Cardiac septum (tissue), 1 donor: ENCODE measurements around a stretch of chr17.

DNA sequence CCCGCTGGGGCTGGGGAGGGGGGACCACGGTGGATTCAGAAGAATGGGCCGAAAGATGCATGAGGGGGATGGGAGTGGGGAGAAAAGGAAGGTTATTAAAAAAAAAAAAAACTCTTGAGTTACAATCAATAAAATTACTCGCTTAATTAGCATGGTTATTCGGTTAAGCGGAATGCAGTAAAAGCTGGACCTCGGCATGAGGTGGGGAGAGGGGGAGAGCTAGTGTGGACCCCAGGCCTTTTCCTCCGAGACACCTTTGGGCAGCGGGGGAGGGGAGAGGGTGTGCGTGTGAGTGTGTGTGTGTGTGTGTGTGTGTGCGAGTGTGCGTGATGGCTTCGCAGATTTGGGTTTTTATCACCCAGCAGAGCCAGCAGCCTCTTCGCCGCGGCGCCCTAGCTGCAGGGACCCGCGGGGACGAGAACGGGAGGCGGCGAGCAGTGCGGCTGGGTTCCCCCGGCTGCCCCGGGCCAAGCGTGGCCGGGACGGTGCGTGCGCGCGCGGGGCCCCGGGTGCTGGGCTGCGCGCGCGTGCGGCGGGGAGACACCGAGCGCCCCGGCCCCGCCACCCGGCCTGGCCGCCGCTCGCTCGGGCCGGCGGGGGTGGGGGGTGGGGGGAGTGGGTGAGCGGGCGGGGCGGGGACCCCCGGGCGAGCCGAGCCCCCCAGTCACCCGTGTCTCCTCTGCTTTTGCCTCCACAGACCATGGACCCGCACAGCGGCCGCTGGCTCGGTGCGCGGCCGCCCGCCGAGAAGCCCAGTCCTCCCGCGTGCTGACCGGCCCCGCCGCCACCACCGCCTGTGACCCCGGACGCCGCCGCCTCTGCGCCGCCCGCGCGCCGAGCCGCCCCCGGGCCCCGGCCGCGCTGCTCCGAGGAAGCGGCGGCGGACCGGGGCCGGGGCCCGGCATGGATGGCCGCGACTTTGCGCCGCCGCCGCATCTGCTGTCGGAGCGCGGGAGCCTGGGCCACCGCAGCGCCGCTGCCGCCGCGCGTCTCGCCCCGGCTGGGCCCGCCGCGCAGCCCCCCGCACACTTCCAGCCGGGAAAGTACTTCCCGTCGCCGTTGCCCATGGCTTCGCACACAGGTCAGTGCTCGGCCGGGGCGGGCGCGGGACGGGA, 3.9 kb downstream of the BAHCC1 start:
- PRO-cap = unidirectional peak, minus-strand start at position 798 of the sequence

DNA sequence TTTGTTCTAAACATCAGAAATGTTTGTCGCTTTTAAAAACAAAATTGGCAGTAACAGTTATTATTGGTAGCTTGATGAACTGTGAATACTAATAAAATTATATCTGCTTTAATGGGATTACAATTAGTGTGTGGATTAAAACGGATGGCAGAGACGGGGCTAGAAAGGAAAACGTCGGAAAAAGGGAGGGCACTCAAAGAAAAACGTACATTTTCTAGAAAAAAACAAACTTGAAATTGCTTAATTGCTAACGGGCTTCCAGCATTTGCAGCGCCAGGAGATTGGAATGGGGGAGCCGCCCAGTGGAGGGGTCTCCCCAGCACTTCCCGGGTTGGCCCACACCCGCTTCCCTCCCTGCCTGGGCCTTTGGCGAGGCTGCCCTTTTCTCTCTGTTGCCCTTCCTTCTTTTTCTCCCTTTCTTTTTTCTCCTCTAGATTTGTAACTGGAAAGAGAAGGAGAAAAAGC, 5.8 kb downstream of the BAHCC1 start:
- PRO-cap = no peak

- PRO-cap = bidirectional peak, plus-strand start at chr17:81488105, minus-strand start at chr17:81487961
Observed at GRCh38 chr17:81487716-81488256, 24.8 kb downstream of the ACTG1 start.

DNA sequence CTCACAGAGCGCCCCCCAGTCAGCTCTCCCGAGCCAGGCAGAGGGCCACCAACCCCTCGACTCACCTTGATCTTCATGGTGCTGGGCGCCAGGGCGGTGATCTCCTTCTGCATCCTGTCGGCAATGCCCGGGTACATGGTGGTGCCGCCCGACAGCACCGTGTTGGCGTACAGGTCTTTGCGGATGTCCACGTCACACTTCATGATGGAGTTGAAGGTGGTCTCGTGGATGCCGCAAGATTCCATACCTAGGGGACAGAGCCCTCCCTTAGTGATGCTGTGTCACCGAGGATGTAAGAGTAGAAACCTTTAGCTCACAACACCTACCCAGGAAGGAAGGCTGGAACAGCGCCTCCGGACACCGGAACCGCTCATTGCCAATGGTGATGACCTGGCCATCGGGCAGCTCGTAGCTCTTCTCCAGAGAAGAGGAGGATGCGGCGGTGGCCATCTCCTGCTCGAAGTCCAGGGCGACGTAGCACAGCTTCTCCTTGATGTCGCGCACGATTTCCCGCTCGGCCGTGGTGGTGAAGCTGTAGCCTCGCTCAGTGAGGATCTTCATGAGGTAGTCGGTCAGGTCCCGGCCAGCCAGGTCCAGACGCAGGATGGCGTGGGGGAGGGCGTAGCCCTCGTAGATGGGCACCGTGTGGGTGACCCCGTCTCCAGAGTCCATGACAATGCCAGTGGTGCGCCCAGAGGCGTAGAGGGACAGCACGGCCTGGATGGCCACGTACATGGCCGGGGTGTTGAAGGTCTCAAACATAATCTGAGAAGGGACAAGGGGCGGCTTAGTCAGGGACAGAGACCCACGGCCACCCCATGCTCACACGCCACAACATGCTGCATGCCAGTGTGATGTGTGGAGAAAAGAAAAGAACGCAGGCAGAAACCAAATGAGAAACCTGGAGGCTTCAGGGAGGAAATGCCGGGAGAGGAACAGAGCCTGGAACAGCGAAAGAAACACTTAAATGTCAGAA, 1.4 kb downstream of the ACTG1 start:
- PRO-cap = no peak

DNA sequence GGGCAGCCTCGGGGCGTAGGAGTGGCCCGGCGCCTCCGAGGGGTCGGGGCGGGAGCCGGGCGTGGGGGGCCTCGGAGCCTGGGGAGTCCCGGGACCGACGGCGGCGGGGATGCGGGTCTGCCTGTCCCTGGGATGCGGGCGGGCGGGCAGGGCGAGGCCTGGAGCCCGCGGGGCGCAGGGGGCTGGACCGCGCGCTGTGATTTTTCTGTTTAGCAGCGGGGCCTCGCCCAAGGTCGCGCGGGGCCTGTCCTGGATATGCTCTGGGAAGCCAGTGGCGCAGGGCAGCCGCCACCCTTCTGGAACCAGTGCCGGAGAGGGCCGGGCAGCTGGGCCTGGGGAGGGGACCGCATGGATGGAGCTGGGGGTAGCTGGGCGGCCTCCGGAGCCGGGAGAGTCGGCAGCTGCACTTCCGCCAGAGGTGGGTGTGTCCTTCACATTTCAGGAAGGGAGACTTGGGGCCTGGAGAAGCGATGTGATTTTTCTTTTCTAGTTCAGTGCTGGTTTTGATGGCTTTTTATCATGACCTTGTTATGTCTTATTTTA, 2.5 kb upstream of the ACTG1 start:
- PRO-cap = bidirectional peak, plus-strand start at position 74 of the sequence, minus-strand start outside the sequence; unidirectional peak, minus-strand start at position 257 of the sequence; unidirectional peak, minus-strand start at position 307 of the sequence; unidirectional peak, minus-strand start at position 354 of the sequence; unidirectional peak, minus-strand start at position 405 of the sequence

- PRO-cap = no peak
Observed at GRCh38 chr17:81519254-81520033, 6.8 kb upstream of the ACTG1 start.

DNA sequence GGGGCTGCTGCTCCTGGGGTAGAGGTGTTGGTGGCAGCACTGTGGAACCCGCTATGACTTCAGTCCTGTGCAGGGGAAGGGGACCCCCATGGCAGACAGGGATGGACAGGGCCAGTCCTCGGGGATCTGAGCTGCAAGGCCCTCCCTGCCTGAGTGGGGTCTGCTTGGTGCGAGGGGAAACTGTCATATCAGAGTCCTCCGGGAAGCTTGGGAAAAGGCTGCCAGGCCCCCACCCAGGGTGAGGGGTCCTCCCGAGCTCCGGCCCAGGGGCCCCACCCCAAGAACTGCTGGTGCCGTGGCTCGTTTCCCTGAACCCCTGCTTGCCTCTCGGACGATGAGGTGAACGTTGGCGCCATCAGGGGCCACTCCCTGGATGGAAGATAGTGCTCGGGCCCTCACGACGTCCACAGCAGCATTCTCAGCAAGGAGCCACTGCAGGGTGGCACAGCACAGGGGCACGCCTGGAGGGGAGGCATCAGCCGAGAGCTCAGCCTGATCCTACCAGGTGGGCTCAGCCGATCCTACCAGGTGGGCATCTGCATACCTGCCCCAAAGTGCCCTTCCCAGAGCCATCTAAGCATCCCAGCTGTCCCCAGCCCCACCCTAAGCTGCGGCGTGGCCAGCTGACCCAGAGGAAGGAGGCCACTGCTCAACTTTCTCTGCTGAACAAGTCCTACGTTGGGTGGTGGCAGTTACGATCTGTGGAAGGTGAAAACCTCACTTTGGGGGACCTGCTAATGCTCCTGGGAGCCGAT, 6.6 kb downstream of the FAAP100 start:
- PRO-cap = no peak

DNA sequence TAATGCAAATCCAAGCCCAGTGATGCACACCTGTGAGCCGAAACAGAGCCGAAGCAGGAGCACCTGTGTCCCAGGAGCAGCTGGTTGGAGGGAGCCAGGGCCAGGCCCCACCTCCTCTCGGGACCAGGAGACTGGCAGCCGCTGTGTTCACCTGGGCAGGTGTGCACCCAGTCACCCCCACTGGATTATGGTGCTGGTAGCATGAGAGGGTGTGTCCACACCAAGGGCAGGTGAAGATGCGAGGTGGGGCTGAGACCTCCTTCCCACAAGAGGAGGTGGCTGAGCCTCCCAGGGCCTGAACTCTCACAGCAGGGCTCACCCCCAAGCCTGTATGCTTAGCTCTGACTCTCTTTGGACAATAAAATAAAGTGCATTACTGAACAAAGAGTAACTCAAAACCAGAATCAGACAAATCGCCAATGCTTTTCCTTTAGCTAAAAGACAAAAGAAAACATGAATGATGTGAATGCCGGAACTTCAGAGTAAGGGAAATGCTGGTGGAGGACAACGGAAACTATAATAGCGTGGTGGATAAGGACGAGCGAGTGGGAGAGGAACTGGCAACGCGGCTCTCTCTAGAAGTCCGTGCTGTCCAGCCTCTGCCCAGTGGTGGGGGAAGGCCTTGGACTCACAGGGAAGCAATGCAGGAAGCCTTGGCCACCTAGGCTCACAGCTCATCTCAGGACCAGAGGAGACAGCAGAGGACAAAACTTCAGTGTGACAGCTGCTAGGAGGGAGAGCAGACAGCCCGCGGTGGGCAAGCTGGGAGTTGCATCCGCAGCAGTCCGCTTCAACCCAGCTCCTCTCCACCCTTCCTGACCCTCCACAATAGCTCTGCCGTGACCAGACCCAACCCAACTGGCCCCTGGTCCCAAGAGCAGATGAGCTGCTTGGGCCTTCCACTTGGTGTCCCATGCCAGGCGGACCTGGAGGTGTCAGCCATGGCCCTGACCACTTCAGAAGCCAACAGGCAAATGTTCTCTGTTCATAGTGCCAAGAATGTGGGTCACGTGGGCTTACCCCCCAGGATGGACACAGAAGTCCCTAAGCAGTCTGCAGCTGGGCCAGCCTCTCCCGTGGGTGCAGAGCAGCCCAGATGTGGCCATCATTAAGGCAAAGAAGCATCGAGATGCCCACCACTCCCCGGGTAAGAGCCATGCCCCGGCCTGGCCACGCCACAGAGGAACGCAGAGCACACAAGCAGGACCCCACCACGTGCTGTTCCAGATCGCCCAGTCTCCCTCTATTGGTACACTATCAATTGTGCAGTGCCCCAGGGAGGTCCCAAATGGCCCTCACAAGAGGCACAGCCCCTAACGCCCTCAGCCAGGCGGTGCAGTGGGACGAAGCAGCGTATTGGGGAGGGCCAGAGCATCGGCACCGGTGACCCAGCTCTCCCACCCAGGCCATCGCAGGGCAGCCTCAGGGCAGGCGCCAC, 5.3 kb upstream of the FAAP100 start:
- PRO-cap = no peak

DNA sequence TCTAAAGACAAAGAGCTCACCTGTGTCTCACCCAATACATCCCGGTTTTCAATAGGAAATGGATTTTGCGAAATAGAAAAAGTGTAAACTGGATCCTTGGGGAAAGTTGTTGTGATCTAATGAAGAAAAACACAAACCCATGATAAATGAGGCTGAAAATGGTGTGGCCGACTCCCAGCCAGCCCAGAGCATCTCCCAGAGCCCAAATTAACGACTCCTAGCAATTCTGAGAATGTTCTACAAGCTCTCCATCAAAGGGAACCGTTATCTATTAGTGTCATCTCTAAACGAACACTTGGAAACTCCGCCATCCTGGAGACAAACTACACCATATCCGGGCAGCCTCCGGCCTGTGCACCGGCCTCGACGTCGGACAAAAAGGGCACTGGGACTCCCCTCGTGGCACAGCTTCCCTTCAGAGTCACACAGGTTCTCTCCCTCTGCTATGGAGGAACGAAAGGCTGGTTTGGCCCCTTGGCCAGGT, 16.9 kb upstream of the FAAP100 start:
- PRO-cap = no peak

DNA sequence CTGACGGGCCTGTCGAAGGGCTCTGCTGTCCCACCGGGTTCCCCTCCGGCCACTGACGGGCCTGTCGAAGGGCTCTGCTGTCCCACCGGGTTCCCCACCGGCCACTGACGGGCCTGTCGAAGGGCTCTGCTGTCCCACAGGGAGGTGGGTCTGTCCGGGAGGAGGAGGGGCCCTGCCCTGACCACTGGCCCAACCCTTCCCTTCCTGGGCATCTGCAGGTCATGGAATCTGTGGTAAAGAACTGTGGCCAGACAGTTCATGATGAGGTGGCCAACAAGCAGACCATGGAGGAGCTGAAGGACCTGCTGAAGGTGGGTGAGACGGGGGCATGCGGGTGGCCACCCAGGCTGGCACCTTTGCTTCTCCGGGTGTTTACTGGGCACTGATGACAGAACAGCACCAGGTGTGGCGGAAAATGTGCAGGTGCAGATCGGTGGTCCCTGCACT, 3.0 kb downstream of the HGS start:
- PRO-cap = no peak

DNA sequence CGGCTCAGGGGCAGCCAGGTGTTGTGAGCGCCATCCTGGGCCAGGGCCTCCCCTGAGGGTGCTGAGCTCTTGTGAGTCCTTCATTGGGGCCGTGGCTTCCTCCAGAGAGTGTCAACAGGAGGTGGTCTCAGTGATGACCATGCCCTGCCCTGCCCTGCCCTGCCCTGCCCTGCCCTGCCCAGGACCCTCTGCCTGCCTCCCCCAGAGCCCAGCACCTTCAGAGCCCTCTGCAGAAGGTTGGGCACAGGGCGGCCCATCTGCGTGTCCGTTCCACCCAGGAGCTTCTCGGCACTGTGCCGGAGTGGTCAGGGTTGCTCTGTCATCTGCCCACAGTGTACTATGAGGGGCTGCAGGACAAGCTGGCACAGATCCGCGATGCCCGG, 7.2 kb upstream of the MRPL12 start:
- PRO-cap = no peak

DNA sequence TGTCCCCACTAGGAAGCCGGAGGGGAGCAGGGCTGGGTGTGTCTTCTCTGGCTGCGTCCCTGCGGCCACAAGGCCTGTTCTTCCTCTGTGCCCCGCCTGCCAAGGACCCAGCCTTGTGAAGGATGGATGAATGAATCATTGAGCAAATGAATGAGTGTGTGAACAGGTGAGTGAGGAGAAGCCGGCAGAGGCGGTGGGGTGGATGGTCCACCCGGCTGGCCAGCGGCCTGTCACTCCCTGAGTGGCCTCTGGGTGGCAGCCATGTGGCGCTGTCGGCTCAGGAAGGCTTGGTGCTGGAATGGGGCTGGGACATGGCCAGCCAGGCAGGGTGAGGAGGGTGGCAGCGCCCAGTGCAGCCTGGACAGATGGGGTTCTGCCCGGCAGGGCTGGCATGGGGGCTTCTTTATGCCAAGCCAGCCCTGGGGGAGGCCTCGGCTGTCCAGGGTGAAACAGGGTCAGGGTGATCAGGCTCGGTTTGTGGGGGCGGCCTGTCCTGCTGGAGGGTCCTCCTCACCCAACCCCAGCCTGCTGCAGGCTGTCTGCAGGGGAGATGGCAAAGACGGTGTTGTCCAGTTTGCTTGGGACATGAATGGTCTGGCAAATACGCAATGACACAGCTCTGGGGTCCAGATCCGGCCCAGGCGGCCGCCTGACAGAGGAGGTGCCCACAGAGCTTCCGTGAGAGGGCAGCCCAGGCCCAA, 21.7 kb downstream of the SLC25A10 start:
- PRO-cap = no peak

GRCh38 chr17:81809367-81809908, 5.5 kb downstream of the GCGR start:
- PRO-cap = unidirectional peak, minus-strand start at chr17:81809452

GRCh38 chr17:81867921-81868438, 3.2 kb downstream of the ARHGDIA start:
- PRO-cap = no peak

GRCh38 chr17:81940518-81941612, 3.8 kb upstream of the PYCR1 start:
- PRO-cap = no peak

DNA sequence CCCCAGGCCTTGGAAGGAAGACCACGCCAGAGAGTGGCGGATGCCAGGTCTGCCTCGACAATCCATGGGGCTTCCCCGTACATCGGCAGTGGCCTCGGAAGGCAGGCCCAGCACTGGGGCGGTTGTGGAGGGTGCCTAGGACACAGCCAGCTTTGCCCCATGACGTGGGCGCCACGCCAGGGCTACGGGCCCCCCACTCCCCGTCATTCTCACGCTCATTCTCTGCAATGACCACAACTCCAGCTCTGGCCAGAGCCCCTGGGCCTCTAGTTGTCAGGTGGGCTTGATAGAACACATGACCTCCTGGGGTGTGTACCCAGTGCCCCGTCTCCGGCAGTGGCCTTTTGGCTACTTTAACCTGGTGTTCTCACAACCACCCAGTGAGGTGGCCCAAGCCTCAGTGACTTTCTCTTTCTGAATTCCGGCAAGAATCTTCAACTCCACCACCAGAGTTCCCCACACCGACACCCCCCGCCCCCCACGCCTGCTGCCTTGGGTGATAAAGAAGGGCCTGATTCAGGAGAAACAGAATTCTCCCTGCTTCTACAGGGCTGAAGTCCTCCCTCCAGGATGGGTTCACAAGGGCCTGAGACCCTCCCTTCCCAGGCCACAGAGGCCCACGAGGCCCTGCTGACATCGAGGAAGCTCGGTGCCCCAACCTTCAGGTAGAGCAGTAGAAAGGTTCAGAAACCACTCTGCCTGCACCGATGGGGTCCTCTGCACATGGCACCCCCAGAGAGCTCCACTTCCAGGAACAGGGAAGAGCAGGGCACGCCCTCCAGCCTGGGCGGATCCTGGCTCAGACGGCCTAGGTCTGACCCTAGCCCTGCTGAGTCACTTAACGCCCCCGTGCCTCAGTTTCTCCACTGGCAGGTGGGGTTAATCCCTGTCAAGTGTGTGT, 1.0 kb downstream of the CENPX start:
- PRO-cap = no peak

- PRO-cap = no peak
Observed at GRCh38 chr17:82050581-82051234, 903 bp downstream of the RFNG start.

GRCh38 chr17:82080012-82080694, 14.5 kb upstream of the DUS1L start:
- PRO-cap = no peak

DNA sequence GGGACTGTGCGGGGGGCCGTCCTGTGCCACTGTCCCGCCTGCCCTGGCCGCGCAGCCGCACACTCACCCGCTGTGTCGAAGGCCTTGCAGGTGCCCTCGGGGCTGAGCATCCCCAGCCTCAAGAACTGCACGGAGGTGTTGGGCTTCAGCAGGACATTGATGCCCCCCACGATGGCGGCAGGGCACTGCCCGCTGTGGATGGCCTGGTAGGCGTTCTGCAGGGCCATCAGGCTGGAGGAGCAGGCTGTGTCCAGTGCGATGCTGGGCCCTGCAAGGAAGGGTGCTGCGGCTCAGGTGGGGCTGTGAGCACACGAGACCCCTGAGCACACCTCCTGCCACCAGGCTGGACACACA, 4.9 kb downstream of the FASN start:
- PRO-cap = no peak

DNA sequence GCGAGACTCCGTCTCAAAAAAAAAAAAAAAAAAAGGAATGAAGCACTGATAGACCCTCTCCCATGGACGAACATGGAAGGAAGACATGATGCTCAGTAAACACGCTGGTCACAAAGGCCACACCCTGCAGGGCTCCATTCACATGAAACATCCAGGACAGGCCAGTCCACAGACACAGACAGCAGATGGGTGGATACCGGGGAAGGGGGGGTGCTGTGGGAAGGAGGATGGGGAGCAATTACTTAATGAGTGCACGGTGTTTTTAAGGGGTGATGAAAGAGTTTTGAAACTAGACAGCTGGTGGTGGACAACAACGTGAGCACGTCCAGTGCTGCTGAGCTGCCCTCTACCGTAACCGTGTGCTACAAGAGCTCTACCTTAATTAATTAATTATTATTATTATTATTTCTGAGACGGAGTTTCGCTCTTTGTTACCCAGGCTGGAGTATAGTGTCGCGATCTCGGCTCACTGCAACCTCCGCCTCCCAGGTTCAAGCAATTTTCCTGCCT, 6.0 kb upstream of the SLC16A3 start:
- PRO-cap = no peak